Colon Carcinoma Metastatic in the Lung (tissue), 2 donors: ENCODE measurements around a stretch of chr3.

DNA sequence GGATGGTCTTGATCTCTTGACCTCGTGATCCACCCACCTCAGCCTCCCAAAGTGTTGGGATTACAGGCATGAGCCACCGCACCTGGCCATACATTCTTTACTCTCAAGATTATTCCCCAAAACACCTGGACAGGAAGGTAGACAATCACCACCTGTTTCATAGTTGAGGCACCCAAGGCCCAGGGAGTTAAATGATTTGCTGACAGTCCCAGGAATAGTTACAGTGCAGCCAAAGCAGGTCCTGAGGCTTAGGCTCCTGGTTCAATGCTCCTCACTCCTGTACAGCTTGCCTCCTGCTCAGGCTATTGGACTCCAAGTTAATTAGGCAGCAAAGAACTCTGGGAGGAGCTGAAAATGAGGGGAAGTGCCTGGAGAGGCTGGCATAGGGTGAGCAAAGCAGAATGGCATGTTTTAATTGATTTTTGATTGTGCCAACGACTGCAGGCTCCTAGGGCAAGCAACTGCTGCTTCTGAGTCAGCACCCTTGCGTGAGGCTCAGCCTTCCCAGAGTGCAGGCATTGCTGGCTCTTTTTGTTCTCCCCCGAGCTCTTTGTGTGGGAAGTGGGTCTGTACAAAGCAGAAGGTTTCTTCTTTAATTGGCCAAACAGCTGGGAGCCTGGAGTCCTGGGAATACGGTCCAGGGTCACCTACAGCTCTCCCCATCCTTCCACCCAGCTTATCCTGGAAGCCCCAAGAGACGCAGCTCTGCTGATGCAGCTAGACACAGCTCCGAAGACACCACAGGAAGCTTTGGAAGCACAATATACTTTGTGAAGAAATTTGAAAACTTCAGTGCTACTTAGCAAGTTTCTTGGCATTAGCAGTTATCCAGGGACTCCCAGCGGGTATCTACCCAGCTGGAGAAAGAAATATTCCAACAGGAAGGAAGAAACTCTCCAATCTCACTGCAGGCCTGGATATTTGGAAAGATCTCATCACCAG, 77.0 kb downstream of the BDH1 start:
- PRO-cap, 2 experiments, result no peak in any of the 2 experiments

DNA sequence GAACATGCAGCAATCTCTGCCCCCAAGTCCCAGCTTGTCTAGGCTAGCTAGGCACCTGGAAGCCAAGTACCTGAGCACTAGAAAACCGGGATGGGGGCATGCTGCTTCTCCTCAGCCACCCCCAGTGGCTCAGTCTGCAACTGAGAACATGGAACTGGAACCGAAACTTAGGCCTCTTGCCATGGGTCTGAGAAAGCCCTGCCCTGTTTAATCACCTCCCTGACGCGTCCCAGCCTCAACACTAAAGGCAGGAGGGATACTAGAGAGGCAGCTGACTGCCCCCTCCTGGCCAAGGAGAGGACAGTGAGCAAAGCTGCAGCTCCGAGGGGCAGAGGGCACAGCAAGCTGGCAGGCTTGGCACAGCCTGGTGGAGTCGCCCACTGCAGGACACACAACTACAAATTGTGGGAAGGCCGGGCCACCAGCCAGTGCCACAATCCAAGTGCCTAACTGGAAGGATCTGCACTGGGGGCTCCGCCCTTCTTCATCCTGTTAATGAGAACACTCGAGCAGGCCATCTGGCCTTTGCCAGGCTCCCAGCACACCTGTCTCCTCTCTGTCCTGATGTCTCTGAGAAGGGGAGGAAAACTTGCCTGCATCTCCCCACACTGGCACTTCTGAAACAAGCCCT, 53.8 kb downstream of the BDH1 start:
- PRO-cap, 2 experiments, result peak in 1 of 2 experiments; most common minus-strand start position 156 of the sequence (in 1)

DNA sequence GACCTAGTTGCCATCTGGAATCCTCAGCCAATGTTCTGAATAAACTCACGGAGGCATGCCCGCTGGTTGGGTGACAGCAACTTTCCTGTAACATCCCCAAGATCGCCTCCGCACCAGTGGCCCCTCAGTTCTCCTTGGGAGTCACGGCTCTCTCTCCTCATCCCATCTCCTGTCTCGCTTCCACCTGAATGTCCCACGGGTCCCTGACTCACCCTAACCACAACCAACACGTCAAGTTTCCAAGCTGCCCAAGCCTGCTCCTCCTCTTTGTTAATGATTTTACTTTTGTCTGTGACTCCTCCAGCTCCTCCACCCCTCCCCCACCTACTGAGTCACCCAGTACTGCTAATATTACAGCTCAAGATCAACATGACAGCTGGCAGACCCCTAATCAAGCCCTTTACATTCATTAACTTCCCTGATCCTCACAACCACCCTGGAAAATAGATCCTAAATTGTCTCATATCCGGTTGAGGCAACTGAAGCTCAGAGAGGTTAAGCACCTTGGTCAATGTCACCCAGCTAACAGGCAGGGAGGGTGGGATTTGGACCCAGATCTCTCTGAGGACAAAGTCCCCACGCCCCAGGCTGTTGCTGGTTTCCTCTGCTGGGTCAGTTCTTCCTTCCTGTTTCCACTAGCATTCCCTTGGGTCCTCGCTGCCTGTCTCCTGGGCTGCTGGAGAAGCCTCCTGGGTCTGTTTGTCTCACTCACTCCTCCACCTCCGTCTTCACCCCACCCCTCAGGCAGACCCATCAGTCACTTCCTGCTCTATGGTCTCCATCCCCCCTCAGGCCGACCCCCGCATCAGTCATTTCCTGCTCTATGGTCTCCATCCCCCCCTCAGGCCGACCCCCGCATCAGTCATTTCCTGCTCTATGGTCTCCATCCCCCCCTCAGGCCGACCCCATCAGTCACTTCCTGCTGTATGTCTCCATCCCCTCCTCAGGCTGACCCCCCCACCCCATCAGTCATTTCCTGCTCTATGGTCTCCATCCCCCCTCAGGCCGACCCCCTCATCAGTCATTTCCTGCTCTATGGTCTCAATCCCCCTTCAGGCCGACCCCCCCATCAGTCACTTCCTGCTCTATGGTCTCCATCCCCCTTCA, 39.0 kb downstream of the BDH1 start:
- PRO-cap, 2 experiments, result peak in 1 of 2 experiments; most common minus-strand start position 190 of the sequence (in 1)

DNA sequence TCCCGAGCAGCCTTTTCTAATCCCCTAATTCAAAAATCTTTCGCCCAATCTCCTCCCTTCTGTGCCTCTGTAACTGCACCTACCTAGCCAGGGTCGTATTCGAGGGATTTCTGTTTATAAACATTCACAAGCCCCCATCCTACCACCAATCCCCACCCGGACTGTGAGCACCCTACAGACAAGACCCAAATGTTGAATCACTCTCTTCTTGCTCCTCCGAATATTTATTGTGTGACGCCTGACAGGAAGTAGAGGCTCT, 1.7 kb downstream of the BDH1 start:
- PRO-cap, 2 experiments, result no peak in any of the 2 experiments

DNA sequence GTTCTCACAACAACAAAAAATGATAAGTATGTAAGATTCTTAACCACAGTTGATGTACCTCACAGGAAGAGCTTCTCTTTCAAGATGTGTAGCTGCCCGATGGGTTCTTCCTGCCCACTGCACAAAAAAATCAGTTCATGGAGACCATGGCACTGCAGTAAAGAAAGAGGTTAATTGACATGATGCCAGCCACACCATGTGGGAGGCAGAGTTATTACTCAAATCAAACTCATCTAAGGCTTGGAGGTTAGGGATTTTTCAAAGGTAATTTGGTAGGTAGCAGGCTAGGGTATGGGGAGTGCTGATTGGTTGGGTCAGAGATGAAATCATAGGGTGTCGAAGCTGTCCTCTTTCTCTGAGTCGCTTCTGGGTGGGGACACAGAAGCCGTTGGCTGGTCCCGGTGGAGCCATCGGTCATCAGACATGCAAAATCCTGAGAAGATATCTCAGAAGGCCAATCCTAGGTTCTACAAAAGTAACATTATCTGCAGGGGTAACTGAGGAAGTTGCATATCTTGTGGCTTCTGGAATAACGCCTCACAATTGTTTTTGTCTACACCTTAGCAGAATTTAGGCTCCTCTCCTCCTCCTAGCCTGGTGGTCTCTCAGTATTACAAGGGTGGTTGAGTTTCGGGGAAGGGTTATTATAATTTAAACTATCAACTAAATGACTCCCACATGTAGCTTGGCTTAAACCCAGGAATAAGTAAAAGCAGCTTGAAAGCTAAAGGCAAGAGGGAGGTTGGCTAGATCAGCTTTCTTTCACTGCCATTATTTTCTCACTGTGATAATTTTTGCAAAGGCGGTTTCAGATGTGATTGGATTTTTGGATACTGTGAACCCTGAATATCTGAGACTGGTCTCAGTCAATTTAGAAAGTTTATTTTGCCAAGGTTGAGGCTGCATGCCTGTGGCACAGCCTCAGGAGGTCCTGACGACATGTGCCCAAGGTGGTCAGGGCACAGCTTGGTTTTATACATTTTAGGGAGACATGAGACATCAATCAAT, 57.7 kb upstream of the BDH1 start:
- PRO-cap, 2 experiments, result no peak in any of the 2 experiments

DNA sequence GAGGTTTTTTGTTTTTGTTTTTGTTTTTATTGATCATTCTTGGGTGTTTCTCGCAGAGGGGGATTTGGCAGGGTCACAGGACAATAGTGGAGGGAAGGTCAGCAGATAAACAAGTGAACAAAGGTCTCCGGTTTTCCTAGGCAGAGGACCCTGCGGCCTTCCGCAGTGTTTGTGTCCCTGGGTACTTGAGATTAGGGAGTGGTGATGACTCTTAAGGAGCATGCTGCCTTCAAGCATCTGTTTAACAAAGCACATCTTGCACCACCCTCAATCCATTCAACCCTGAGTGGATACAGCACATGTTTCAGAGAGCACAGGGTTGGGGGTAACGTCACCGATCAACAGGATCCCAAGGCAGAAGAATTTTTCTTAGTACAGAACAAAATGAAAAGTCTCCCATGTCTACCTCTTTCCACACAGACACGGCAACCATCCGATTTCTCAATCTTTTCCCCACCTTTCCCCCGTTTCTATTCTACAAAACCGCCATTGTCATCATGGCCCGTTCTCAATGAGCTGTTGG, 5.7 kb downstream of the RUBCN start:
- PRO-cap, 2 experiments, result no peak in any of the 2 experiments

DNA sequence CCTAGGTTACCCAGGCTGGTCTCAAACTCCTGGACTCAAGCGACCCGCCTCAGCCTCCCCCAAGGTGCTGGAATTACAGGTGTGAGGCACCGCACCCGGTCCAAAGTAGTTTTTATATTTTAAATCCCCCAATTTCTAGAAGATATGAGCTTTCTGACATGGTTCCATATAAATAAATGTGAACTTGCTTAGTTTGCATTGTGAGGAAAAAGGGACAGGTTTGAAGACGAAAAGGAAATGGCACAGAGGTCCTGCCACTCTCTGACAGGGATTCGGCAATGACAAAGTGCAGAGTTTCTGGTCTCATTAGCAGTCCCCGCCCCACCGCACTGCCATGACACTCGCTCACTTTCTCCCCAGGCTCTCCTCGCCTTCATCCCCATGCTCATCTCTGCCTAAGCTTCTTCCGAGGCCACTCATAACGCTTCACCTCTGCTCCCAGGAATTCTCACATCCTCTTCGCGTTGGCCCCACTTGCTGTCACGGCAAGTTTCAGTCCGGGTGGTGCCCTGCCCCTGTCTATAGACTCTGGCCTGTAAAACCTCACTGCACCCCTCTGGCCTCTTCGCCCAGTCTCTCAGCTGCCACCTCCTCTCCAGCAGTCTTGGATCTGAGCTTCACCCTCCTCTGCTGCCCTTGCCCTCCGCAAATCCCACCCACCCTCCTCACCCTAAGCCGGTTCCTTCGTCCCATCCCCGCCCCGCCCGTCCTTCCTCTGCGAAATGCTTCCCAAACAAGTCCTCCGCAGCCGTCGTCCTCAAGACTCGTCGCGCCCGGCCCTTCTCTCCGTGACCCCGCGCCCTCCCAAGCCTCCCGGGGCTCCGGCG, 702 bp downstream of the RUBCN start:
- PRO-cap, 2 experiments, result no peak in any of the 2 experiments

- PRO-cap, 2 experiments, result no peak in any of the 2 experiments
Measured at GRCh38 chr3:197811358-197811768, 20.3 kb downstream of the LRCH3 start.

DNA sequence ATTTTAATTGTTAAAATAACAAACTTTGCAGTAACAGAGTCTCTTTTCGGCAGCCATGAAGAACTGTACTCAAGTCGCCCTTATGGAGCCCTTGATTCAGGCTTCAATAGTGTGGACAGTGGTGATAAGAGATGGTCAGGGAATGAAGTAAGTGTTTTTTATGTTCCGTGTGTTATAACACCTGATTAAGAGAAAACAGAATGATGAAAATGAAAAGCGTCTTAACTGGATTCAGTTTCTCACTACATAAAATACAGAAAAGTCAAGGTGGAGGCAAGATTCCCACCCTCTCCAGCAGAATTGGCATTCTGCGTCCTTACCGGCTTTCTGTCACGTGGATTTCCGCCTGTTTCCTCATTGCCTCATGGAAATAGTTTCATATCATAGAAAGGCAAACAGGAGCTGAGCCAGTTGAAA, 39.7 kb downstream of the LRCH3 start:
- PRO-cap, 2 experiments, result no peak in any of the 2 experiments

DNA sequence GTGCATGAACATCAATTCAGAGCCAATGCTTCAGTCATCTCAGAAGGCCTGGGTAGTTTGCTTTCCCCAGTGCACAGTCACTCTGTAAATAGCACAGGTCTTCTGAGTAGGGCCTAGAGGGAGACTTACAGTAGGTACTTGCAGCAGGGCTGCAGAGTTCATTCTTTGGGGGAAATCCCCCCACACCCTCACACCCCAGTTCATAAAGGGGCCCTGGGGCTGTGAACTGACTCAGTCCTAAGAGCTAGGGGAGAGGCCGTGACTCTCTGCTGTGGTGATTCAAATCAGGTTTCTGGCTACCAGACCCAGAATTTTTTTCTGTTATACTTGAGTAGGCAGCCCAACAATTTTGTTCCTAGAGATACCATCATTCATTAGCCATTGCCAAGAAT, 43.4 kb upstream of the RPL35A start:
- PRO-cap, 2 experiments, result no peak in any of the 2 experiments

DNA sequence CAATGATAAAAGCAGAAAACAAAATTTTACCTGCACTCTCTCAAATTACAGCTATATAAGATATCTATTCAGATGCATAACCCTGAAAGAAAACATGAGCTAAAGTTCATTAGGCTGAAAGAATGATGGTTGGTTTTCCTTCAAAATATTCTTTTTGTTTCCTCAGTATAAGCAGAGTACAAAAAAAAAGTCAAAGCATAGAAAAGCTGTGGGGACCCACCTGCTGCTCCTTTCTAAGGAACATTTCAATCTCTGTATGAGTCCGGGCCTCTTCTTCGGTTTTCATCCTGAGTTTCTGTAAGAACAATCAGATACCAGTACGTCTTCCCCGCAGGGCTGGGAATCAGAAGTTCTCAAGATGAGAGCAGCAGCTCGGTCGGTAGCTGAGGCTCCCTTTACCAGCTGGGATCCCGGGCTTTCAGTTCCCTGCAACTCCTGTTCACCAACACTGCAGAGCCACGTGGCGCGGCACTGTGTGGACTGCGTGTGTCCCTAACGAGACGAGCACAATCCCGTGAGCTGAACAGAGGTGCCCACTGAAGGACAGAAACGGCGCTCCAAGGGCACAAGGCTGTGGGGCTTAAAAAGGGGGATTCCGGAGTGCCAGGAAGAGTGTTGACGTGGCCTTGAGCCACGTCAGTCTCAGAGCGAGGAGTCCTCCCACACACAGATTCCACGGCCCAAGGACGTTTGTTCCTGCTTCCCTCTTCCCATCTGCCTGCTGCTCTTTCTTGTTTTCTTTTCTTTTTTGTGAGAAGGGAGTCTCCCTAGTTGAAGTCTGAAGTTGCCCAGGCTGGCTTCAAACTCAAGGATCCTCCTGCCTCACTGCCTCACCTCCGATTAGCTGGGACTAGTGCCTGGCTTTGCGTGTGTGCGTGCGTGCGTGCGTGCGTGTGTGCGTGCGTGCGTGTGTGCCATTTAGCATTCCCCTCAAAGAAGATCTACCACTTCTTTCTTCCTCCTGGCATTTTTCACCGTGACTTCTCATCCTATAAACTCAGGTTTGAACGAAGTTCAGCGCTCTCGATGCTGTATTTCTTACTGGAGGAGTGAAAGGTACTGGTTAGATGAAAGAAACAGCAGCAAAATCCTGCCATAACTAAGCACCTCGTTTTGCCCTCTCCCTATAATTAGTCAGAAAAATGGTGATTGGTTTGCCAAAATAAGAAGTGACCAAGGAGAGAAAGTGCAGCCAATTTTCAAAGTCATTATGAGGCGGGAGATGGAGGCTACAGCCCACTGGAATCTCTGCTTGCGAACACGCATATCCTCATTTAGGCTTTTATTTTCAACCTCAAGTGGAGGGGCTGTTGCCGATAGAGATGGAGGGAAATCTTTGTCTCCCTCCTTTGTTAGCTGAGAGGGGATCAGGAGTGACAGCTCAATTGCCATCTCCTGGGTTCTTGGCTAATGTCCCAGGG, 37.0 kb upstream of the RPL35A start:
- PRO-cap, 2 experiments, result peak in 1 of 2 experiments; most common minus-strand start position 842 of the sequence (in 1)